Gastrocnemius medialis (tissue), 3 donors: ENCODE measurements around the genes CNIH3, H3-3A, ACBD3 and MIXL1.

DNA sequence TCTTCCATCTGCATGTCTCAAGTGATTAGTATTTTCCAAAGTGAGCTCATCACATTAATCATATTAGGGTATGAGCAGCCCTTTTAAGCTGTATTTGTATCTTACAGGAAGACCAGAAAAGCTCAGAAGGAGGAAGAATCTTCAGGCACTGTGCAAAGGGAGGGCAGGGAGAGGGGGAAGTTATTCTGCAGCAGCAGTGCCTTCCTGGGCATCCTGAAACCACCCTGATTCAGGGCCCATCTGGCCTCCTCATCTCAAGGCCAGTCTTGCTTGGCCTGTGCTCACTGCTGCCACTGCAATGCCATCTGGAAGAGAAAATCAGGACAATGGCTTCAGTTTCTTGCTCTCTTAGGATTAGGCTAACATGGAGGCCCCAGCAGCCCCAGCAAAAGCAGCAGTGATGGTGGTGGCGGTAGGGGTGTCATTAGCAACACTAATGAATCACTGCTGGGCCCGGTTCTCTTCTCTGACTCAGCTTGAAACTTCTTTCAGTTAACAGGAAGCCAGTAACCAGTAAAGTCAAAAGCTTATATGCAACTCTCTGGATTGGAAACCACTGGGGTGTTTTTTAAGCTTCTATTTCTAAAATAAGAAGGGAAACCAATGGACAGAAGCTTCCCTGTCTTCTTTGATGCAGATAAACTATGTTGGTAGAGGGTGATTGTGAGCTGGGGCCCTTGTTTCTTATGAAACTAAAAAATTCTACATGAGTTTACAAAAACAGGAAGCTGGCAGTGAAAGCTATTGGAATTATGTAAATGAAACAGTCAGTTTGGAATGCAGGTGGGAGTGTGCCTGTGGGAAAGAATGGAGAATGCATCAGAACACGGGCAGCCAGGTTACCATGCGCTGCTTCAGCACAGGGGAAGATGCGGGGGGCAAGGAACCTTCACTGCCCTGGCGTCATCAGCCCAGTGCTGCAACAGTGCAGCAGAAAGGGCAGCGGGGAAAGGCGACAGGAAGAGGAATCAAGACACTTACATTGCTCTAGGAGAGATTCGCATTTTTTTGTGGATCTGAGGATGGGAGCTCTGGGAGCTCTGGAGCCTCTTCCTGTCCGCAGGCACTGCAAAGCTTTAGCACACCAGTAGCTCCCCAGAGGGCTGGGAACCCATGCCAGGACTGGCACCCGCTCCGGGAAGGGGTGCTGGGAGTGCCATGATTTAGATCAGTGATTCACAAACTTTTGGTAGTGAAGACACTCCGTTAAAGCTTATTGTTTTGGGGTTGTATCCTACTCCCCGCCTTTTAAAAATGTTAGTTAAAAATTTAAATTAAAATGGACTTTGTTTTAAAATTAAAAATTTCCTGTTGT is 63.8 kb upstream of the WDR26 start:
- PRO-cap: no peak
- RAMPAGE, long total RNA, 3 experiments: no peak in any of the 3 experiments

GRCh38 chr1:224615682-224617032 is at the start of gene CNIH3:
CNIH3 (plus strand) TSS chr1:224616317.
- PRO-cap: no peak
- RAMPAGE, long total RNA, 3 experiments: no peak in any of the 3 experiments

DNA sequence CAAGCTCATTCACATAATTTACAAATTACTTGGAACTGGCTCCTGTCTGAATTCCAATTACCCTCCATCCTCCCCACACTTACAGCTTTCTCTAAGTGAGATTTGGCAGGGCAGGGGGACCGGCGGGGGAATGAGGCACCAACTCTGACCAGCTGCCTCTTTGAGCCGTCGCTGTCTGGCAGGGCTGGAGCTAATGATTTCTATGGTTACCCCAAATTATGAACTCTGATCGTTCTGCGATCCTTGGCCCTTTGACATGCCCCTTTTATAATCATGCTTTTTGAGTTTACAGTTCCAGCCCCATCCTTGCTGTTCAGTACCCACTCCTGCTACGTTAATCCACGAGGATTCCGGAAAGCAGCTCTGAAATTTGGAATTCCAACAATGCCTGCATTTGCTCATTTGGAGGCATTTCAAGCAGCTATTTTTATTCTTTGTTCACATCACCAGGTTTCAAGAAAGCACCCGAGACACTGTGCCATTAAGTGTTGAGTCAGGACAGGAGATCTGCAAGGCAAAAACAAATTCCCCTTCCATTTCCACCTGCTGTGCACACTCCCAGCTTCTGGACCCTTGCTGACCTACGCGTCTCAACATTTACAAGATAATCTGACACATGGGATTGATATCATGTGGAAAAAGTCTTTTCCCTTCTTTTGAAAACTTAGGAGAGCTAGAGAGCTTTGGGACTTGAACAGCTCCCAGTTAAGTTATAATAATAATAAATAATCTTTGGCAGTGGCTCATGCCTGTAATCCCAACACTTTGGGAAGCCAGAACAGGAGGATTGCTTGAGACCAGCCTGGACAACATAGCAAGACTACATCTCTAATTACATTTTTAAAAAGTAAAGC is 54.8 kb upstream of the LBR start:
- PRO-cap: no peak
- RAMPAGE, long total RNA, 3 experiments: no peak in any of the 3 experiments

GRCh38 chr1:225519153-225519631 is 91.4 kb upstream of the LBR start:
- PRO-cap: no peak
- RAMPAGE, long total RNA, 3 experiments: no peak in any of the 3 experiments

DNA sequence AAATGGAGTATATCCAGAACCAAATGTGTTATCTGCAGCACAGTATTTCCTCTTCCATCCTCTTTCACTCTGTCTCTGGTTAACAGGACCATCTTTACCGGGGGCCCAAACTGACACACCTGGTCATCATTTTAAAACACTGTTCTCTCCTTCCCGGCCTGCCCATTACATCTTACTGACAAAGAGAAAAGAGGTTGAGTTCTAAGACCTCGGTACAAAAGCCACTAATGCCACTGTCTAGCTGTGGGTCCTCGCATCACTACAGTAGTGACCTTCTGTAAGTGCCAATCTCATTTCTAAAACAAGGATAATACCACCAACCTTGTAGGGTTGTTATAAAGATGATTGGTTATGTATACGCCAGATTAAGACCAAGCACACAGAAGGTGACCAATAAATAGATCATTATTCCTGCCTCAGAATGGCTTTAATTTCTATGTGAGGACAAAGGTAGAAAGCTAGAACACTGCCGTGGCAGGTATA is 103.6 kb downstream of the ENAH start:
- PRO-cap: no peak
- RAMPAGE, long total RNA, 3 experiments: no peak in any of the 3 experiments

DNA sequence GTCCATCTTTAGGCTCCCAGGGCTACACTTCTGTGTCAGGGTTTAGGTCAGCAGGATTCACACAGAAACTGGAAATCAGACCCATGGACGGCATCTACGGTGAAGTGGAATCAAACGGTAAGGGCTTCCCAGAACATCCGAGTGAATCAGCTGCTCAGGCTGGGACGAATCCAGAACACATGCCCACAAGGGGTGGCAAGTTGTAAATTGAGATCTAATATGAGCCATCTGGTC is 10.8 kb upstream of the SRP9 start:
- PRO-cap: no peak
- RAMPAGE, long total RNA, 3 experiments: no peak in any of the 3 experiments

- PRO-cap: no peak
- RAMPAGE, long total RNA, 3 experiments: no peak in any of the 3 experiments
These were observed 6.9 kb downstream of the TMEM63A start for GRCh38 chr1:225875140-225875806.

- PRO-cap: no peak
- RAMPAGE, long total RNA, 3 experiments: no peak in any of the 3 experiments
These were observed 1.6 kb downstream of the TMEM63A start for GRCh38 chr1:225880607-225880978.

GRCh38 chr1:225897677-225898256 is 8.8 kb upstream of the LEFTY1 start:
- PRO-cap: no peak
- RAMPAGE, long total RNA, 3 experiments: no peak in any of the 3 experiments

DNA sequence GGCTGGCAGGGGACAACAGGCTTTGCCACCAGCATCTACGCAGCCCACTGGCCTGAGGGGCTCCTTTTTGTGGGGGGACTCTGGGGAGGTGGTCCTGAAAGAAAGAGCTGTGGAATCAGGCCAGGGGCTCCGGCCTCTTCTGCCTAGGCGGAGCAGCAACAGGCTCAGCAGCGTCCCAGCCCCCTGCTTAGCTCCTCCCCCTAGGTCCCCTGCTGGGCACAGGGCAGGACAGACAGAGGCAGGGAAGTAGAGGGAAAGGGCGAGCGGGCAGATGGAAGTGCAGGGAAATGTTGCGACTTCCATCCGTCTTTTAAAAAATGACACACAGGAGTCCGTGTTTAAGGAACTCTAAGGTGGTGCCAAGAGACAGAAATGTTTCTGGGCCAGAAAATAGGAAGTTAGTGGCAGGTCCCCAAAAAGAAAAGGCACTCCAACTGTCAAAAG is 10.0 kb upstream of the LEFTY2 start:
- PRO-cap: no peak
- RAMPAGE, long total RNA, 3 experiments: no peak in any of the 3 experiments

DNA sequence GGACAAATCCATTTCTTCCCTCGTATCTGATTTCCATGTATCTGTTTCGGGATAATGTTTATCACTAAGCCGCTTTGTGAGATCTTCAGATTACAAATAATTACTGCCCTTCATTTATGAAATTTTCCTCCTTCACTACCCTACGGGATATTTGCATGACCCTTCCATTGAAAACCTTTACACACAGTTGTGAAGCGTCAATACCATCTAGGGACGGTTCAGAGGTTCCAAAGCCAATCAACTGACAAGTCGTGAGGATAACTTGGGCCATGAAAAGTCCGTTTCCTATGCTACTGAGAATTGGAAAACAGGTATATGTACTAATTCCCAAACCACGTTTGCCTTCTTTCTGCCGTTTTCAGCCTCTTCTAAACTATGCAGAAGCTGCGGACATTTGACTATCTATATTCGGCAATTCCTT is 1.2 kb upstream of the H3-3A start:
- PRO-cap: no peak
- RAMPAGE, long total RNA, 3 experiments: no peak in any of the 3 experiments

DNA sequence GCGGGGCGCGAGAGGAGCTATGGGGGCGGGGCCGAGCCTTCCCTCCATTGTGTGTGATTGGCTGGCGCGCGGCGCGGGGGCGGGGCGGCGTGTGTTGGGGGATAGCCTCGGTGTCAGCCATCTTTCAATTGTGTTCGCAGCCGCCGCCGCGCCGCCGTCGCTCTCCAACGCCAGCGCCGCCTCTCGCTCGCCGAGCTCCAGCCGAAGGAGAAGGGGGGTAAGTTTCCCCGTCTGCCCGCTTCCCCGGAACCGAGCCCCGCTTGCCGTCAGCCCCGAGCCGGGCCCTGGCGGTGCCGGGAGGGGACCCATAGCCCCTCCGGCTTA is at the start of gene H3-3A:
Gene H3-3A, plus strand, starts transcription at position 122 of the 324 bp plus-strand sequence.
- PRO-cap: bidirectional peak, plus-strand start at position 131 of the sequence, minus-strand start outside the sequence
- RAMPAGE, long total RNA, 3 experiments: start-site peak on the plus strand in 3 of 3 experiments, centred at positions 147 to 160 of the sequence, 94 to 712 reads per replicate

GRCh38 chr1:226066003-226067069 is 3.8 kb downstream of the H3-3A start:
- PRO-cap: no peak
- RAMPAGE, long total RNA, 3 experiments: no peak in any of the 3 experiments

DNA sequence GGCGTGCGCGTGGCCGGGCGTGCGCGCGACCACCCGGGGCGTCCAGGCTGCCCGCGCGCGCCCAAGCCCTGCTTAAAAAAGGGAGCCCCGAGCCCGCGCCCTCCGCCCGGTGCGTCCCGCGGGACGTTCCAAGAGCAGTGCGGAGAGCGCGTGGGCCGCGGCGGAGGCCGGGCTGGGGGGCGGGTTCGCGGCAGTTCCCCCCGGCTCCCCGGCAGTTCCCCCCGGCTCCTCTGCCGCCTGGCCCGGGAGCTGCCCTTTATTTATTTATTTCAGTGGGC is 47.5 kb downstream of the H3-3A start:
- PRO-cap: bidirectional peak, plus-strand start outside the sequence, minus-strand start at position 139 of the sequence
- RAMPAGE, long total RNA, 3 experiments: no peak in any of the 3 experiments

GRCh38 chr1:226185529-226185993 is 980 bp downstream of the ACBD3 start:
- PRO-cap: no peak
- RAMPAGE, long total RNA, 3 experiments: no peak in any of the 3 experiments

DNA sequence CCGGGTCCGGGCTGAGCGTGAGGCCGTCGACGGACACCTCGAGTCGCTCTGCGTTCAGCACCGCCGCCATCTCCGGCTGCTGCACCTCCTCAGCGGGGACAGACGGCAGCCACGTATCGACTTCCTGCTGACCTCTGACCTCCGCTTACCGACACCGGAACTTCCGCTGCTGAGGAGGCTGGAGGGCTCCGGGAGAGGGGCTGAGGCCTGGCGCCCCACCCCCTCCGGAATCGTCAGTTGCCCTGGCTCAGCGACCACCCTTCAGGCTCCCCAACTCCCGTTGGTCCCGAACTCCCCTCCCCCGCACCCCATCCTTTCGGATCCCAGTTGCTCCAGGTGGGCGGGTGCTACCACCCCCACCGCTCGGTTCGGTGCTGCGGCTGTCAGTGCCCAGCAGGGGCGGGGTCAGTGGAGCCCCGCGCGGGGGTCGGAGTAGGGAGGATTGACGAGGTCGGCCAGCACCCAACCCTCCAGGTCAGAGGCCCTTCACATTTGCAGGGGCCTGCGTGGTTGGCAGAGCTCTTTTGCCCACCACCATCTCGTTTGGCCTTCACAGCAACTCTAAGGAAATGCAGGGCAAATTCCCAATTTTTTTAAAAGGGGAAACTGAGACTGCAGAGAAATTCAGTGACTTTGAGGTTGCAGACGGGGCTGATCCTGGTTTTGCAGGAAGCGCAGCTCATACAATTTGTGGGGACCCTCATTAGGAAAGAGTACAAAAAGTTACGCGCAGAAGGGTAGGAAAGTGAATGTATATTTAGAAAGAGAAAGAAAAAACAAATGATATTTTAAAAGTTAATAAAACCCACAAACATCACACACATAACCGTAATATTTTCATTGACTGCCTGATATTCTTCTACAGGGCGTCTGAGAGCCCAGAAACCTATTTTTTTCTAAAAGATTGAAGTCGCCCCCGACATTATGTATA is at the start of gene ACBD3:
Gene ACBD3, minus strand, starts transcription at position 136 of the 931 bp plus-strand sequence.
- PRO-cap: bidirectional peak, plus-strand start at position 166 of the sequence, minus-strand start at position 81 of the sequence
- RAMPAGE, long total RNA, 3 experiments: no peak in any of the 3 experiments

- PRO-cap: no peak
- RAMPAGE, long total RNA, 3 experiments: no peak in any of the 3 experiments
These were observed at the start of gene MIXL1 for GRCh38 chr1:226223076-226223767. MIXL1 (plus strand) TSS chr1:226223664.

DNA sequence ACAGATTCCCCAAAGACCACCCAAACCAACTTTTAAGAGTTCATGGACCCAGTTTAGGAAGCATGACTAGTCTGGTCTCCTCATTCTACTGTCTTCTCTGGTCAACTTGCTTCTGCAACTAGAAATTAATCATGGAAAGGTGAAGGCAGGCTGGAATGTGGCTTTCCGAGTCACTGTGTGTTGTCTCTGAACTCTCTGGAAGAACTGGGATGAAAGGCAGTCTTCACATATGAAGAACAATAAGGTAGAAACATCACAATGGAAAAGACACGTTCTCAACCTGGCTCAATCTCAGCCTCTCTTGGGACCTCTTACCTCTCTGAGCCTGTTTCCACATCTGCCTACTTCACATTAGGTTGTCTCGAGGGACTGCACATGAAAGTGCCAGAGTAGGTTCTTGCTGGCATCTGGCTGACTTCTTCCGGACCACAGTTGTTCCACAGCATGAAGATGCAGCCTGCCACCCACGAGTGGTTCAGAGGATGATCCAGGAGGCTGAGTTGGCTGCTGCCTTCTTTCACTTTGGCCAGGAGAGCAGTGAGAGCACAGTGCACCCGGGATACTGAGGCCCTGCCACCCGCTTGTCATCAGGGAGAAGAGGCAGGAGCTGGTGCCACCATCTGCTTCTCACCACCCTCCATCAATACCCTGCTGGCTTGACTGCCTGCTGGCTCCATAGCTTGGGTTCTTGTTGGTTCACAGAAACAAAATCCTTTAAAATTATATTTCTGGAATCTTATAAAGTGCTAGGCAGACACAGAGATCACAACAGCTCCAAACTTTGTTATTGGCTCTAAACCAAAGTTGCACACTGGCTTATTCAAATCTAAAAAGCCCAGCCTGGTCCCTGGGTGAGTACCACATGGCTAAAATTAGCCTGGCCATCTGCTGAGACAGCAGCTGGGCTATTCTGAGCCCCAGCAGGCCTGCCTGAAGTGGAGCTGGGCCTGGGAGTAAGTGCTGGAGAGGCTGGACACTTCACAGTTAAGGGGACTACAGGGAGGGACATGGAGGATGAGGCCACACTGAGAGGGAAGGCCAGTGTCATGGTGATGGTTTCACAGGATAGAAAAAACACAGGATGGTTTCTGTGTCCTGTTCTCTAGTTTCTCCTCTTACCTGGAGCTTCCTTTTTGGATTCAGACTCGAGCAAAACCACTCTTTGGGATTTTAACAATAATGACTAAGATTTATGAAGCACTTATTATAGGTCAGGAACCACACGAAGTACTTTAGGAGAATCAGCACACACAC is 46.9 kb upstream of the LIN9 start:
- PRO-cap: no peak
- RAMPAGE, long total RNA, 3 experiments: no peak in any of the 3 experiments

- PRO-cap: no peak
- RAMPAGE, long total RNA, 3 experiments: no peak in any of the 3 experiments
These were observed 61.3 kb downstream of the STUM start for GRCh38 chr1:226609784-226610284.

DNA sequence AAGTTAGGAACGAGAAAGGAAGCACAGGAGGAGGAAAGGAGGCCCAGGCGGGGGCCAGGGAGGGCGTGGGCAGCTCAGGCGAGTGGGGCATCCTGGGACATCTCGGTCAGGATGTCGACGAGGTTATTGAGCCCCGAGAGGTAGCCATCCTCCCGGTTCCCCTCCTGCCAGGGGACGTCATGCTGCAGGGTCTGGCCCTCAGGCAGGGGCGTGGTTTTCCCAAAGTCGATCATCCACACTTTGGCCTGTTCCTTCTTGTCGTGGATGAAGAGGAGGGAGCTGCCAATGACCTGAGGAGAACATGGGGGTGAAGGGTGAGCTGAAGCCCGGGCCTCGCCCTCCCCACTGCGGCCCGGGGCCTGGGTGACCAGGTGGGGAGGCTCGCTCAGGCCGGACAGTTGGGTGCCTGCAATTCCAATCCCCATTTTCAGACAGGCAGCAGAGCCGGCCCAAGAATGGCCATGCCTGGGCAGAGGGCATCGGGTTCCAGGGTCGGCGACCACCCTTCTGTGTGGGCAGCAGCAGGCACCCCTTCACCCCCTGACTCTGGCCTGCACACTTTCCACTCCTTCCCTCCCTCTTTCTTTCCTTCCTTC is 86.1 kb downstream of the STUM start:
- PRO-cap: no peak
- RAMPAGE, long total RNA, 3 experiments: no peak in any of the 3 experiments